ENCODE measurements around a stretch of chr15.

DNA sequence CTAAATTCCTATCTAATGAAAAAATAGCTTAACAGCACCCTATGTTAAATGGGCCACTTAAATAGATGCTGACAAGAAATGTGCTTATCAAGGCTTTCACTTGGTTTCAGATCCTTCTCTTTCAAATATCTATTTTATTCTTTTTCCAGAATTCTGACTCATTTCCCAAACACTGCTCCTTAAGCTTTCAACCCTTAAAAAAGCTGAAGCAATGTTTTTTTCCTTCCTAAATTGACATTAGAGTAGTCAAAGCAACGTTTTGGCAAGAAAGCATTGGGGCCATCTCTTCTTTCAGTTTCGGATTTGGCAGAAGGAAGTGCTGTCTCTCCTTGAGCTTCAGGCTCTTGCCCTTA lies 147.4 kb upstream of the SLCO3A1 start:
- PRO-cap: no peak

GRCh38 chr15:91864498-91865251 lies 11.2 kb downstream of the SLCO3A1 start:
- PRO-cap: no peak

DNA sequence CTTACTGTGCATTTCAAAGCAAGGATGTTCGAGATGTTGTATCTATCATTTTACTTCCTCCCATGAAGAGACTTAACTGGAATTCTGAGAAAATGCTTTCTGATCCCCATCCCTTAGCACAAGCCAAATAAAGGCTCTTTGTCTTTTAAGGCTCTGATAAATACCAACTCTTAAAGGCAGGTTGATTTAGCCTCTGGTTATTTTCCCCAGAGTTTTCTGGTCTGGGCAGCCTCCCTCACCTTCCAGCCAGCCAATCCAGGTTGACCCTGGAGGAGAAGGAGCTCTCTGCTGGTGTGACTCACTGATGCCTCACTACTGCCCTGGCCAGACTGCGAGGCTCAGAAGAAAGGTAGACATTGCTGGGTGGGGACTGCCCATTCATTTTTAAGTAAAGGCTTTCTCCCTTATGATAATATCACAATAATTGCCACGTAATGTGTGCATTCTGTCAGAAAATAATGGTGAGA lies 37.1 kb downstream of the SLCO3A1 start:
- PRO-cap: no peak

DNA sequence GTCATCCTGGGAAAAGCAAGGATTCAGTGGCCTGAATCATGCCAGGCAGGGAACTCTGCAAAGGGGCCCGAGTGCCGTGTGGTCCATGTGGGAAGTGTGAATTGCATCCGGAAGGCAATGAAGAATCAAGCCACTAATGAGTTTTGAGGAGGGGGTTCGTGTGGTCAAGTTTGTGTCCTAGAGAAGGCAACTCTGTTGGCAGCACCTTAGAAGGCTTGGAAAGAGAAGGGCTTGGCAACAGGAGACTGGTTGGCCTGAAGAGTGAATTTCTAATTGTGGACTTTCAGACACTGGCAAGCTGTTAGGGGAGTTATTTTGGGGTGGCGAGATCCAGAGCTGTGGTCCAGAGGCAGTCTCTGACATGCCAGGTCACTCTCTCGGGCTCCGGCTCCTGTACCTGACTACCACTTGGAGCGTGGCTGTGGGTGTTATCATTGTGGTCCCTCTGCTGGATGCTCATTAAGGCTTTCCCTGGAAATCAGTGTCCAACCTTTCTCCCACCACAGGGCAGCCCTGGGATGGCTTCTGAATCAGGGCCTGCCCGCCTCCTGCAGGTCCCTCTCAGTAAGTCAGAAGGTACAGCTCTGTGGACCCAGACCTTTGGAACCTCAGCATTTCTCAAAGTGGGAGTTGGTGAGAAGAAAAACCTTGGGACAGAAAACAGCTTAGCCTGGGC lies 209.0 kb downstream of the SLCO3A1 start:
- PRO-cap: unidirectional peak, minus-strand start at position 558 of the sequence

- PRO-cap: no peak
Measured at GRCh38 chr15:92101590-92102160, 248.2 kb downstream of the SLCO3A1 start.

GRCh38 chr15:92607996-92608608 lies 47.5 kb downstream of the FAM174B start:
- PRO-cap: no peak

GRCh38 chr15:92652587-92653085 lies 2.9 kb downstream of the FAM174B start:
- PRO-cap: no peak

DNA sequence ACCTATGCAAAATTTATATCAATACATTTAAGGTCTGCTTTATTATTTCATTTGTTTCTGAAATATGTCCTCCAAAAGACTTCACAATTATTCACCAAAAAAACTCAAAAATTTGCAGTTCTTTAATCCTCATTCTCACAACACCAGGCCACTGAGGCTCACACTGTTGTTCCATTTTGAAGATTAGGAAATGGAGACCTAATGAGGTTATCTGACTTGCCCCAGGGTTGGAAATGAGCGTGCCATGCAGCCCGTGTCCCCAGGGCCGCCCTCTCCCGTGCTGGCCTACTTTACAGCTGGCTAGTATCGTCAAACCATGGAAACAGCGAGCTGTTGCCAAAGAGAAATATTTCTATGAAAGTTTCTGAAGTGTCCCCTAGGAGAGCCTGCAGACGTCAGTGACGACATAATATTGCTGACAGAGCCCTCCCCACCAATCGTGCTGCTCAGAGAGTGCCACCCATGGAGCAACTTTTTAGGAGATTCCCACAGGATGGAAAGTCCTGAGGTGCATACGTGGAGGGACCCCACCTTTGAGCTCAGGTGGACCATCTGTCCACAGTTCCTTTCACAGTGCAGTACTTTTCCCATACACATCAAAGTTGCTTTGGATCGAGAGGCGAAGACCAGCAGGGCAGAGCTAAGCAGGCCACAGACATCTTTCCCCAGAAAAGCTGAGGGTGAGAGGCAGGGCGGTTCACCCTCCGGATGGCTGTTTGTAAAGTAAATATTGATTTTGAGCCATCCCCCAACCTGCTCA lies 11.2 kb upstream of the FAM174B start:
- PRO-cap: no peak

- PRO-cap: no peak
Measured at GRCh38 chr15:92819835-92820015, 80.4 kb upstream of the CHD2 start.

GRCh38 chr15:92907722-92908794 lies 7.9 kb downstream of the CHD2 start:
- PRO-cap: no peak

DNA sequence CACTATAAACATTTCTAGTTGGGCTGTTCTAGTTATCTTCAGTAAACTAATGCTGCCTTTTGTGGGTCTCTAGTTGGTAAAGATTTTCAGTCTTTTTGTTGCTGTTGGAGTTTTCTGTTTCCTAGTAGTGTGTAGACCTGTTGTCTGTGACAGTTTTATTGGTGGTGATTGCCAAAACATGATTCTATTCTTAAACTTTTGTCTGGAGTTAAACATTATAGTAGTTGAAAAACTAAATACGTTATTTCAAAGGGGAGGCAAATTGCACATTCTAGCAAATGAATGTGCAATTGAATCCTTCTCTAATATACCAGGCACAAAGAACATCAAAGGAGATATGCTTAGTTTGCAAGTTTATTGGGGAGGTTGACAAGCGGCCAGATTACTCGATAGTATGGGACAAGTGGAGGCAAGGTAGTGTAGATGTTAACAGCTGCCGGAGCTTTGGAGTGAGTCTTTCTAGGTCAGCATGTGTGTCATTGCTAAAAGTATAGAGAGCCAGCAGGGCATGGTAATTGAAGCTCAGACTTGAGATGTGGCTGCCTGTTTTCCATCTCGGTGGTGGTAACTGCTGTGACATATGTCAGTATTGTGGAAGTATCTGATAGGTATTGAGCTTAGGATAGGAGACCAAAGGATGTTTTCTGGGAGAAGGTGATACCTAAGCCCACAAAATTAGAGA lies 20.6 kb downstream of the CHD2 start:
- PRO-cap: no peak

DNA sequence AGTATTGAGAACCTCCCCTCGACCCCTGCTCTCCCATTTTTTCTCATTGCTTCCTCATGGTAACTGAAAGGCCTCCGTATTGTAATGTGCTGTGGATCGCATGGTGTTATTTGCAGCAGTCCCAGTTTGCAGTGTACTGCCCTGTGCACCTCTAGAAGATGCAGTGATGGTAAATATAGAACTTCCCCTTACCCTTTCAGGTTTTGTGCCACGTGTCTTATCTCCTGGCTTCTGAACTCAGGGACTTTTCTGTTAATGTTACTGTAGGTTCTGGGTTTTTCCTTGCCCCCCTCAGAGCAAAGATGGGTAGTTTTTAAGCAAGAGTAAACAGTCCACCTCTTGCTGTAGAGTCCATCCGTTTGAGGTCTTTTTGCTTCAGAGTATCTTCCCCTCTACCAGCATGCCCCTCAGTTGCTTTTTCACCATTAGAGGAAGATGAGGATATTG lies 22.3 kb downstream of the CHD2 start:
- PRO-cap: no peak

GRCh38 chr15:92947160-92947506 lies 47.0 kb downstream of the CHD2 start:
- PRO-cap: no peak

DNA sequence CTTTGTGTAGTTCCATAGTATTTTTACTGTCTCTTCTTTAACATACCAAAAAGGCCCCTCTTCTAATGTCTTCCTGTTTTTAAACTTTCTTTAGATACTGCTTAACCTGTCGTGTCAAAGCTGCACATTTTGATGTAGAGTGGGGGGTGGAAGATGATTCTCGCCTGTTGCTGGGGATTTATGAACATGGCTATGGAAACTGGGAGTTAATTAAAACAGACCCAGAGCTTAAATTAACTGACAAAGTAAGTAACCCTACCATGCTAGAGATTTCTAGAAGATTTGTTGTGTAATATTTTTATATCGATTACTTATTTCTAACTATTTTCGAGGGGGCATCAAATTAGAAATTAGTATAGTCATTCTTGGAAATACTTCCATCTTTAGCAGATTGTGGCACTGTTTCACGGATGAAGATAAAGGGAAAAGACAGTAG lies 91.8 kb downstream of the RGMA start:
- PRO-cap: no peak

DNA sequence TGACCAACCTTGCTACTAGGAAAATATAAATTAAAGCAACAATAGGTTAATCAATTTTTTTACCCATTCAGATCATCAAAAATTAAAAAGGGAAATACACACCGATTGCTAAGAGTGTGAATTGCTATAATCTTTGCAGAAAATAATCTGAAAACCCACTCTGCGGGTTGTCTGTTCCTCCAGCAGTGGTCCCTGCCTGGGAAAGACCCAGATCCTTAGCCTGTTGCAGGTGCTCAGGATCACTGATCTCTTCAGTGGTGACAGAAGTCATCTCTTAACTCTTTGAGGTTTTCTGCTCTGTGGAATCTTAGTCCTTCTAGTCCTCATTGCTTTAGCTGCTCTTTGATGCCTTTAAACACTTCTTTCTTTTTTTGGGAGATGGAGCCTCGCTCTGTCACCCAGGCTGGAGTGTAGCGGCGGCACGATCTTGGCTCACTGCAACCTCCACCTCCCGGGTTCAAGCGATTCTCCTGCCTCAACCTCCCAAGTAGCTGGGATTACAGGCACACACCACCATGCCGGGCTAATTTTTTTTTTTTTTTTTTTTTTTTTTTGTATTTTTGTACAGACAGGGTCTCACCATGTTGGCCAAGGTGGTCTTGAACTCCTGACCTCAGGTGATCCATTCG lies 71.9 kb downstream of the RGMA start:
- PRO-cap: unidirectional peak, plus-strand start at position 408 of the sequence

DNA sequence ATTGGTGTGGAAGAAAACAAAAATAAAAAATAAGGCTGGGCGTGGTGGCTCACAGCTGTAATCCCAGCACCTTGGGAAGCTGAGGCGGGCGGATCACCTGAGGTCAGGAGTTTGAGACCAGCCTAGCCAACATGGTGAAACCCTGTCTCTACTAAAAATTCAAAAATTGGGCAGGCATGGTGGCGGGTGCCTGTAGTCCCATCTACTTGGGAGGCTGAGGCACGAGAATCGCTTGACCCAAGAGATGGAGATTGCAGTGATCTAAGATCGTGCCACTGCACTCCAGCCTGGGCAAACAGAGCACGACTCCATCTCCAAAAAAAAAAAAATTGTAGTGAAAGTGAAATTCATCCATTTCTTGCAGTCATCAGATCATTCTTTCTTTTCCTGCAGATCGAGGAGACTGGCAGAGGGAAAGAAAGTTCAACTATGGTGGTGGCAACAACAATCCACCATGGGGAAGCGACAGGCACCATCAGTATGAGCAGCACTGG lies 69.3 kb downstream of the RGMA start:
- PRO-cap: no peak

DNA sequence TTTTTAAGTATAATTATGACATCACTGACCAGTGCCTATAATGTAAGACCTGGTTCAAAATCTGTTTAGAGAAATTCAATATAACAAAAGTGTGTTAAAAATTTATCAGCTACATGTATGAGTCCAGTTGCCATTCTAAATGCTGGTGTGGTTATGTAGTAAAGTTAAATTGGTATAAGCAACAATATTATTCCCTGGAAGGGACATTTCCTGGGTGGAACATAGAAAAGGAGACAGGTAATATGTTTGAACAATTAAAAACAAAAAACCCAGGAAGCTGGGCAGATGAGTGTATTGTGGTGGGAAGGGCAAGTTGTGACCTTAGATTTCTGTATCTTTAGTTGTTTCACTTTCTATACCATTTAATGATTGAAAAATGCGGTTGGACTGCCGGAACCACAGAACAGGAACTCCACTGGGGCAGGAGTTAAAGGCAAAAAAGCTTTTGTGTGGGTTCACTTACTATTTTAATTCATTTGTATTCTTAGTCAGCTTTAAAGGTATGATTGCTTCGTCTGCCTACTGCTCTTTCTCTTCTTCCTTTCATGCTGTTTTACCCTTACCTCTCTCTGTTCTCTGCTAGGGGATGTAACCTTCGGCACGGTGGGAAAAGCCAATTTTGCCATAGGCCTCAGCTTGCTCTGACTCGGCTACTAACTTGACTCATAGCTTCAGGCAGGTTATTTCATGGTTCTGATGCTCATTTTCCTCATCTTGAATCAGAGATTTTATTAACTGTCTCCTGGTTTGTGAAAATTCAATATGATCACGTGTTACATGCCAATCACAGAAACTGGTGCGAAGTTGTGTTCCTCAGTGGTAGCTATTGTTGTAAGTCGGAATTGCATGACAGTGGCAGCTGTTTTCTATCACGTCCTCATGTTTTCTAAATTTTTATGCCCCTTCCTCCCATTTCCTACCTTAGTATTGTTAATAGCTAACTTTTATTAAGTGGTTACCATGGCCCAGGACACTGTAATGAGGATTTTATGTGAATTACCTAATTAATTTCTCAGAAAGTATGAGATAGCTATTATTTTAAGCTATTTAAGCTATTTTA lies 1.6 kb upstream of the MCTP2 start:
- PRO-cap: unidirectional peak, plus-strand start at position 365 of the sequence; unidirectional peak, plus-strand start at position 395 of the sequence; unidirectional peak, plus-strand start at position 829 of the sequence

- PRO-cap: no peak
Measured at GRCh38 chr15:94790948-94791388, 559.6 kb downstream of the MCTP2 start.

DNA sequence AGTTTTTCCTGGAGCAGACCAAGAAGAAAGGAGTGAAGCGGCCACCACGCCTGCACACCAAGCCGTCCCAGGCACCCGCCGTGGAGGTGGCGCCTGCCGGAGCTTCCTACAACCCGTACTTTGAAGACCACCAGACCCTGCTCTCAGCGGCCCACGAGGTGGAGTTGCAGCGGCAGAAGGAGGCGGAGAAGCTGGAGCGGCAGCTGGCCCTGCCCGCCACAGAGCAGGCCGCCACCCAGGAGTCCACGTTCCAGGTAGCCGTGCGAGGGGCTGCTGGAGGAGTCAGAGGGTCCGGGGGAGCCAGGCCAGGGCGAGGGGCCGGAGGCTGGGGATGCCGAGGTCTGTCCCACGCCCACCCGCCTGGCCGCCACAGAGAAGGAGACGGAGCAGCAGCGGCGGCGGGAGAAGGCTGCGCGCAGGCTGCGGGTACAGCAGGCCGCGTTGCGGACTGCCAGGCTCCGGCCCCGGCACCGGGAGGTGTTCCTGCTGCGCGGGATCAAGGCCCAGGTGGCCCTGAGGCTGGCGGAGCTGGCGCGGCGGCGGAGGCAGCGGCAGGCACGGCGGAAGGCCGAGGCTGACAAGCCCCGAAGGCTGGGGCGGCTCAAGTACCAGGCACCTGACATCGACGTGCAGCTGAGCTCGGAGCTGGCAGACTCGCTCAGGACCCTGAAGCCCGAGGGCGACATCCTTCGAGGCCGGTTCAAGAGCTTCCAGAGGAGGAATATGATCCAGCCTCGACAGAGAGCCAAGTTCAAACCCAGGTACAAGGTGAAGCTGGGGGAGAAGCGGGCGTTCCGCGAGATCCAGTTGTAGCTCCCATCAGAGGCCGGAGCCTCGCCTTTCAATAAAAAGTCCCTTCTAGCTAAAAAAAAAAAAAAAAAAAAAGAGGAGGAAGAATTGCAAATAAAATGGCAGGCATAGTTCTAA lies 625.0 kb downstream of the MCTP2 start:
- PRO-cap: no peak

DNA sequence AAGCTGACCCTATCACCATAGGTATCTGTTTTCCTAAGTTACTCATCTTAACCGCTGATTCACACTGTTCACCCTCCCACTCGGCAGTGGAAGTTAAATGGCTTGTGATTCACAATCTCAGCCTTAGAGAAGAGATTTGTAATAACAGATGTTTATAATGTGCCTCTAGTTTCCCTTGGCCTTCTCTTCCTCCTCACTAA lies 931.6 kb downstream of the MCTP2 start:
- PRO-cap: no peak

Measured in left colon (tissue), 1 donor.